Non-pigmented ciliary epithelial cell (primary cell): ENCODE measurements around a stretch of chr3.

- RRBS = no CpG with 5 or more reads among the region's 6 CpGs
Observed at GRCh38 chr3:113985061-113986107, 37.6 kb downstream of the ZDHHC23 start.

DNA sequence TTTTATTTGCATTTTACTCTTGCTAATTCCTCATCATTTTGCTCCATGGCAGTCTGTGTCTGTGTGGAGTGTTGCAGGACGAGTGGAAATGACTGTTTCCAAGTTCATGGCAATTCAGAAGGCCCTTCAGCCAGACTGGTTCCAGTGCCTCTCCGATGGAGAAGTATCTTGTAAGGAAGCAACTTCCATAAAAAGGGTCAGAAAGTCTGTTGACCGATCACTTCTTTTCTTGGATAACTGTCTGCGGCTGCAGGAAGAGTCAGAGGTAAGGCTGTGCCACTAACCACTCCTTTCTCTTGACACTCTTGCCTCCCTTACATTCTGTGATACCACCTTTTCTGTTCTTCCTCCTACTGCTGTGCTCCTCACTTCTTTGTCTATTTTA is 14.0 kb downstream of the QTRT2 start:
- RRBS = no CpG with 5 or more reads among the region's 4 CpGs

GRCh38 chr3:114213796-114214618 is 23.4 kb downstream of the ZNF80 start:
- RRBS = no CpG with 5 or more reads among the region's 15 CpGs

- RRBS = no CpG with 5 or more reads among the region's 3 CpGs
Observed at GRCh38 chr3:114219691-114220159, 17.7 kb downstream of the ZNF80 start.

DNA sequence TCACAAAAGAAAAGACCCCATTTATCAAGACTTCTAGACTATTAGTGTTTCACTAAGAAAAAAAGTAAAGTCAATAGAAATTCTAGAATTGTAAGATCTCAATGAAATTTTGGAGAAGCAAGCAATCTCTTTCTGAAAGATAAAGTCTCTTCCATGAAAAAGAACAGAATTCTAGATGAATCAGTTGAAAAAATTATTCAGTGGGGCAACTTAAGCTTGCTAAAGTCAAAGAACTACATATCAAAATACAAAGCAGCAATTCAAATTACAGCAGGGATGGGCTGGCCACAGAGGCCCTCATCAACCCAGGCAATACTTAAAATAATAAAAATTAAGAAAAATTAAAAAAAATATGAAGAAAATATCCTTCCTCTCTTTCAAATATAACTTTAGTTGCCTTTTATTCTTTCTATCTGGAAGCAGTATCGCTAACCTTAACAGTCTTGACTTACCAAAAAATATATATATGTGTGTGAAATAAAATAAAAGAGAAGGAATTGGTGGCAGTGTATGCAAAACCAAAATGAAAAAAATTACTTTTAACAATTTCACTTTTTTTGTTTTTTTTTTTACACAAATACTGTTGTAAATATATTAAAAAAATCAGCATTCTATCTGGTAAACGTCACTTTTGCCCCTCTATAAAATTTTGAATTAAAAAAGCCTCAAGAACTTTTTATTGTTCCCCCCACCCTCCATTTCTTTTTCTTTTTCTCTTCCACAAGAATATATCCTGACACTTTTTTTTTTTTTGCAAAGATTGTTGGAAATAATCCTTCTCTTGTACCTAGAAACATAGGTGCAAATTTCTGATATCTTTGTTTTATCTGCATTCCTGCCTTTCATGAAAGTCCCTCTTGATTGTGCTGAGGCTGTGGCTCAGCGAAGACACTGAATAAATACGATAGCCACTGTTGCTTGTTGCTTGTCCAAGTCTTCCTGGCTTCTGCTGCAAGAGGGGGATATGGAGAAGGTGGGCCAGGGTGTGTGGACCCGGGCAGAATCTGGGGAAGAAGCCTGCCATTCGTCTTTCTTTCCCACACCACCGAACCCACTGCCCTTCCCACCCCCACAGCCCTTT is 43.9 kb downstream of the TIGIT start:
- RRBS = no CpG with 5 or more reads among the region's 7 CpGs

DNA sequence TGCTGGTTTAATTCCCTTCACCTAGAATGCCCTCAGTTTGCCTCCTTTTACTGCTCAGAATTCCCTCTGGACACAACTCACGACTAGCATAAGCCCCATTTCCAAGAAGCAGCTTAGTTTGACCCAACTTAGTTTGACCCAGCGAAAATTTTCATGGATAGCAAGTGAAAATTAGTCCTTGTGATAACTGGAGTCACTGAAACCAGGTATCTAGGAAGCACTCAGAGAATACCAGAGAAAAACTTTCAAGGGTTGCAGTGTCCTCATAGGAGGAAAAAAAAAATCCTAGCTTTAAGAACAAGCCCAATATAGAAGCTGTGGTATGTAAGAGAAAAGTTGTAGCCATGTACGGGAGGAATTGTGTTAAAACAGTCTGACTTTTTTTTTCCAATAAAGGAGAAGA is 111.0 kb downstream of the TIGIT start:
- RRBS = no CpG with 5 or more reads among the region's 3 CpGs

DNA sequence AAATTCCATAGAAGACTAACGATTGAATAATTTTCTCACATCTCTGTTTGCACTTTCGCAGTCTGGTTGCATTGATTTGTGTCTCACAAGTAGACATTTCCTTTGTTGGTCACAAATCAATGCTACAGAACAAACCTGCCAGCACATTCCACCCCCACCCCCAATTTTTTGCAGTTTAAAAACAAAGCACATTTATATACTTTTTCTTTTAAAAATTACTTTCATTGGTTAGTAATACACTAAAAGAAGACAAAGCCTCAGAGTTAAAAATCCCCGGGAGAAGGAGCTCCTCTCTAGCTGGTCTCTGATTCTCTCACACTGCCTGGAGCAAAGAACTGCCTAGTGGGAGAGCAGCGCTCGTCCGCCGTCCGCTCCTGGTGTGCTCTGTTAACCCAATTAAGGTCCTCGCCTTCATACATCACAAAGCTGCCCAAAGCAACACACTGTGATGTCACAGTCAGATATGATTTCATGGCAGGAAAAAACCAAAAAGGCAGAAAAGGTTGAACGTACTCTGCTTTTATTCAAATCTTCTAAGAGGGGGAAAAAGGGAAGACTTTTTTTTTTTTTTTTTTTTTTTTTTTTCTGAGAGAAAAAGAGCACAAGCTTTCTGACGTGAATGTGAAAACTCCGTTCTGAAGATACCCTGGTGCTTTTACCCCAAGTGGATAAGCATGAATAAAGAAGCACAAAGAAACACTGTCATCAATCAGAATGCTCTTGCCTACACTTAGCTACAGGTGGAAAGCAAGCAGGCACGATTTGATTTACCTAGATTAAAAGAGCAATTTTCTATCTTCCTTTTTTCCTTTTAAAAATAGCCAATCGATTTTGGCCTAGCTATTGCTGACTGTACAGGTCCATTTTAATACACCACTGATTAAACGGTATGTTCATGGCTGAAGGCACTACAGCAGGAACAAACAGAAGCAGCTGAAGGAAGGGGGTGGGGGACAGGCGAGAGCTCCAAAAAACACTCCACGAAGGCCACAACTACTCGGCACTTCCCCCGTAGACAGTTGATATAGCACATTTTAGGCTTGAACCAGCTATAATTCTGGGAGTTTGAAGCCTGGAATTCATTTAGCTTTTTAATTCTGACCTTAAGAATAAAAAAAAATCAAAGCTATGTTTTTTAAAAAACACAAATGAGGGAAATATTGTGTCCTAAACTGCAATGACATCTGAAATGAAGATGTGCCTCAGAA is 115.1 kb downstream of the TIGIT start:
- RRBS = no CpG with 5 or more reads among the region's 19 CpGs

DNA sequence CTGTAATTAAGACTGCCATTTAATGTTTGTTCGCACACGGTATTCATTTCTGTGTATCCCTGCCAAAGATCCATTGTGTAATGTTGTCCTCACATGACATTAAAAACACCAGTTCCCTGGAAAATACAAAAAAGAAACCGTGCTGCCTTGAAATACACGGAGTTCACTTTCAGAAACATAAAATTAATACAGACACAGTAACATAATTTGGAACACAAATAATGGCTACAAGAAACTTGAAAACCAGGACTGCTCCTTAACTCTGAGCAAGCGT is 125.2 kb downstream of the TIGIT start:
- RRBS = no CpG with 5 or more reads among the region's 5 CpGs

- RRBS = no CpG with 5 or more reads among the region's 9 CpGs
Observed at GRCh38 chr3:114524547-114525211, 230.9 kb downstream of the TIGIT start.

GRCh38 chr3:114616909-114618027 is 323.4 kb downstream of the TIGIT start:
- RRBS = no CpG with 5 or more reads among the region's 3 CpGs

DNA sequence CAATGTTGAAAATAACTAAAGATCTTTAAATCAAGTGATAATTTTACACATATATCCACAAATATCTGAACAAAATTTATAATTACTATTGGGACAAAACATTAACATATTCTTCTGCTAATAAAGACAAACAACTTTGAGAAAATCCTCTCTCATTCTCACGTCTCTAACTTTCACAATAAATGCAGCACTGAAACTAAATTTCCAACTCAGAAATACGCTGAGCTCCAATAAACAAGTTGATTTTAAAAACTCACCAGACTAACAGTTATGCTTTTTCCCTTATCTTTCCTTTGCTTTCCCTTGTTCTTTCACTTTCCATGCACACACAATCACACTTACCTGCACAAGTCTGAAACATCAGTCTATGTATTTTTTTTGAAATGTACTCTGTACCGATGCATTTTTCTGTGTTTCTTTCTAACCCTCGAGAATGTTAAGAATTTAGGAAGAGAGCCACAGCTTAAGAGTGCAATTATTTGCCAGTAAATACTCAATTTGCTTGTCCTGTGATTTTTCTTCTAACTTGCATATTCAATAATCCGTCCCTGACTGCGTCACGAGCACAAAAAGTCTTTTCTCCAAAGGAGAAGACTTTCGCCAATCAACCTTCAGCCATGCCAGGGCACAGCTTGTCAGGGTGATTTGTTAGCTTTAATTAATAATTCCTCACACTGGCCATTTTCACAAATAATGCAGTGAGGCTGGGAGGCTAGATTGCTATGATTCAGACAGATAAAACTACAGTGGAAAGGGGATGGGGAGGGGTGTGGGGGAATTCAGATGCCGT is 388.3 kb downstream of the ZBTB20 start:
- RRBS = no CpG with 5 or more reads among the region's 9 CpGs

GRCh38 chr3:114892045-114892602 is 255.0 kb downstream of the ZBTB20 start:
- RRBS = no CpG with 5 or more reads among the region's 2 CpGs

GRCh38 chr3:114899226-114899972 is 247.7 kb downstream of the ZBTB20 start:
- RRBS = no CpG with 5 or more reads among the region's 4 CpGs

- RRBS = no CpG with 5 or more reads among the region's 4 CpGs
Observed at GRCh38 chr3:114991210-114991653, 155.9 kb downstream of the ZBTB20 start.

- RRBS = no CpG with 5 or more reads among the region's 5 CpGs
Observed at GRCh38 chr3:115100010-115100605, 47.0 kb downstream of the ZBTB20 start.

GRCh38 chr3:115109950-115110522 is 37.1 kb downstream of the ZBTB20 start:
- RRBS = no CpG with 5 or more reads among the region's 11 CpGs

GRCh38 chr3:115147750-115148528 is 851 bp upstream of the ZBTB20 start:
- RRBS = 2% methylated on average over 28 of the region's 49 CpGs

DNA sequence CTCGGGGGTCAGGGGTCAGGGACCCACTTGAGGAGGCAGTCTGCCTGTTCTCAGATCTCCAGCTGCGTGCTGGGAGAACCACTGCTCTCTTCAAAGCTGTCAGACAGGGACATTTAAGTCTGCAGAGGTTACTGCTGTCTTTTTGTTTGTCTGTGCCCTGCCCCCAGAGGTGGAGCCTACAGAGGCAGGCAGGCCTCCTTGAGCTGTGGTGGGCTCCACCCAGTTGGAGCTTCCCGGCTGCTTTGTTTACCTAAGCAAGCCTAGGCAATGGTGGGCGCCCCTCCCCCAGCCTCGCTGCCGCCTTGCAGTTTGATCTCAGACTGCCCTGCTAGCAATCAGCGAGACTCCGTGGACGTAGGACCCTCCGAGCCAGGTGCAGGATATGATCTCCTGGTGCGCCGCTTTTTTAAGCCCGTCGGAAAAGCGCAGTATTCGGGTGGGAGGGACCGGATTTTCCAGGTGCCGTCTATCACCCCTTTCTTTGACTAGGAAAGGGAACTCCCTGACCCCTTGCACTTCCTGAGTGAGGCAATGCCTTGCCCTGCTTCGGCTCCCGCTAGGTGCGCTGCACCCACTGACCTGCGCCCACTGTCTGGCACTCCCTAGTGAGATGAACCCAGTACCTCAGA is 170.8 kb upstream of the ZBTB20 start:
- RRBS = no CpG with 5 or more reads among the region's 22 CpGs

GRCh38 chr3:118600969-118601483 is 433.6 kb downstream of the IGSF11 start:
- RRBS = no CpG with 5 or more reads among the region's 2 CpGs

DNA sequence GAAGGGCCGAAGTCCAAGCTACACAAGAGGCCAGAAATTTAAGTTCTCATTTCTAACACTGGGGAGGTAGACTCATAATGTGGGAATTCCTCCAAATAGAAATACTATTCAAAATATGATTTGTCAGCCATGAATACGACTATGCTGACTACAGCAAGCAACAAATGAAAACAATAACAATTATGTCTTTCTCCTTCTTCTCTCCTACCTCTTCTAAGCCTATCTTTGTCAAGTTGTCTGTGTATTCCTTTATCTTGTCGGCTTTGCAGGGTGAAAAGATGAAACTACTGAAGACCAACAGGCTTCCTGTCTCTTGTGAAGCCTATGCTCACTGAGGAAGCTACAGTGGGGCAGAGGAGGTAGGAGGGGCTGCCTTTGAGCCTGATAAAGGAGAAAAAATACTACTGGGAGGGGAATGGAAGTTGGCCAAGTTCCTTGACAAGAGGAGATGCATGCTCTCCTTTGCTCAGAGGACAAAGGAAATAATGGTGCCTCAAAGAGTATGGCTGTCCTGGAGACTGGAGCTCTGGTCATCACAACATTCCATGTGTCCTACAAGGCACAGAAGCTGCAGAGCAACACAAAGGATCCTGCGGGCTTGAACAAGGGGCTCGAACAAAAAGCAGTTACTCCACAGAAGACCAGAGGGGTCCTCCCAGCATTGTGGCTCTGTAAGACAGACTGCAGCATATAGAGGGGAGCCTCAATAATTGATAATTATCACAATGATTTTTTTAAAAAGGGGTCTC is 92.0 kb downstream of the IGSF11 start:
- RRBS = no CpG with 5 or more reads among the region's 5 CpGs